ENCODE measurements around a stretch of chr3.

GRCh38 chr3:66505263-66505882 is 4.6 kb upstream of the LRIG1 start:
- PRO-cap, result no peak

DNA sequence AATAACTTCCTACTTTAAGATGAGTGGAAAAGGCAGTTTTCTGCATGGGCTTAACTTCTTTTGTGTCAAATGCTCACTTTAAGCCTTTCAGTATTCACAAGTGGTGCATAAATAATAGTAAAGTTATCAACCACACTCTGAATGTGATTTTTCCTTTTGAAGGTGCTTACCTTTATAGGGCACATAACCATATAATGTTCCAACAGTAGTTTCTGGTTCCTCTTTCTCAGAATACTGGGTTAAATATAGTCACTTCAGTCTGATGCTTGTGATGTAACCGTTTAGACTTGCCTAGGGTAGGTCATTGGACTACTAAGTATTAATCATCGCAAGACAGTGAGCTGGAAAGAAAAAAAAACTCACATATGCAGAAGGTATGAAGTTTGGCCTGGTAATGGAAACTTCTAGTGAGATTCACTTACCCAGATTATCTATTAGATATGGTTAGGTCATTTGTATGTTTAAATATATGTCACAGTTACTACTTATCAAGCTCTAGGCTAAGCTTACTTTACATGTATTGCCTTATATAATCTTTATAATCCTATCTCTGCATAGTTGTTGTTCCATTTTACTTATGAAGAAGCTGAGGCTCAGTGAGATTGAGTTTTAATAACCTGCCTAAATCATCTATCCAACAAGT is 2.0 kb downstream of the KBTBD8 start:
- PRO-cap, result no peak

GRCh38 chr3:67475964-67476658 is 178.3 kb downstream of the SUCLG2 start:
- PRO-cap, result no peak

- PRO-cap, result no peak
These were observed 77.5 kb downstream of the TAFA1 start for GRCh38 chr3:68081575-68082008.

- PRO-cap, result no peak
These were observed 1.0 kb downstream of the EOGT start for GRCh38 chr3:69012453-69012838.

DNA sequence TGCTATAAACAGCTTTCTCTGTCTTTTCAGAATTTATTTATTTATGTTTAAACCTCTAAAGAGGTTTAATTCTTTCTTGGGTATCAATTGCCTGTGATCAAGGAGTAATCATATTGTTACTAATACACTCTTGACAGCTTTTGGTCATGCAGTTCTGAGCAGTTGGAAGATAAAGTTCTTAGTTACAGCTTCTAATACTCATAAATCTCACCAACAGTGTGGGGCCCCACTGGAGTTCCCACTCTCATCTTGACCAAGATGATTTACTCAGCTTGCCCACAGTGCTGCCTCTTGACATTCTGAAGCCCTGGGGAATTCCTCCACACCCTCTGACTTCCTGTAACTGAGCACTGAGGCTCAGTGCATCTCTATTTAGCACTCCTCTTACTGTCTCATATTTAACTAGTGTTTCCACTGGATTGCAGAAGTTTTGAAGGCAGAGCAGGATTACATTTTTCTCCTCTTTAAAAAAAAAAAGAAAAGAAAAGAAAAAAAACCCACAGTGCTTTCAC is 2.0 kb upstream of the ARL6IP5 start:
- PRO-cap, result unidirectional peak, minus-strand start at position 259 of the sequence; unidirectional peak, minus-strand start at position 339 of the sequence

DNA sequence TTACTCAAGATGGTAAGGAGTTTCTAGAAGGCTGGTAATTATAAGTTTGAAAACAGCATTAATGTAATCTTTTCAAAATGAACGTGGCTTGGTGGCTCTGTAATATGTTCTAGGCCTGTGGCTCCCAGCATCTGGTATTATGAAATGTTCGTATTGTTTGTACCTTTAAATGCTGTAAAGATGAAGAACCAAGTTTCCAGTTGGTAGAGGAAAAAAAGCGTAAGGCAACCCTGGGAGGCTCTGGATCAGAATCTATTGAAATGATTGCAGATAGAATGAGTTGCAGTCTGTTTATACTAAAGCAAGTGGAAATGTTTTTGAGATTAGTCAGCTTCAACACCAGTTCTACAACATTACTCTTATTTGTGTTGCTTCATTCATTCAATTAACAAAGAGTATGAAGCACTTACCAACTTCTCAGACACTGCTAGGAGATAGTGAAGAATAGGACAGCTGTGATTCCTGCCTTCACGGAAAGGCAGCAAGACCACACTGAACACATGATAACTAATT is 5.3 kb downstream of the ARL6IP5 start:
- PRO-cap, result no peak

- PRO-cap, result no peak
These were observed 114.5 kb upstream of the LMOD3 start for GRCh38 chr3:69236685-69237490.

DNA sequence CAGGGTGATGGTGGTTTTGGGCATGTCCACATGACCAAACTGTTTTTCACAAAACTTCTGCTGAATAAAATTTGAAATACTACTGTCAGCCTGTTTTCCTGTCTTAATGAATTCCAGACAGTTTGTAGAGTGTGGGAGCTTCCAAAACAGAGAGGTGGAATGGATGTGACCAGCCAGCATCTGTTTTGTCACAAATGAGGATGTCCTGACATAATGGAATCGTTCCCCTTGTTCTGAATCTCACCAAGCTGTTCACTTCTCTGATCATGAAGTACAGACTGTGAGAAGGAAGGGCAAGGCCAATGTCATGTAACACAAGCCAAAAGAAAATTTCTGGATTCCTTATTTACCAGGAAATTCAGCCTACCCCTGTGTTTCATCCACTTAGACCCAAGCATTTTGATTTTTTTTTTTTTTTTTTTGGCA is 11.9 kb downstream of the MITF start:
- PRO-cap, result no peak

GRCh38 chr3:69791002-69791460 is 51.8 kb downstream of the MITF start:
- PRO-cap, result no peak

DNA sequence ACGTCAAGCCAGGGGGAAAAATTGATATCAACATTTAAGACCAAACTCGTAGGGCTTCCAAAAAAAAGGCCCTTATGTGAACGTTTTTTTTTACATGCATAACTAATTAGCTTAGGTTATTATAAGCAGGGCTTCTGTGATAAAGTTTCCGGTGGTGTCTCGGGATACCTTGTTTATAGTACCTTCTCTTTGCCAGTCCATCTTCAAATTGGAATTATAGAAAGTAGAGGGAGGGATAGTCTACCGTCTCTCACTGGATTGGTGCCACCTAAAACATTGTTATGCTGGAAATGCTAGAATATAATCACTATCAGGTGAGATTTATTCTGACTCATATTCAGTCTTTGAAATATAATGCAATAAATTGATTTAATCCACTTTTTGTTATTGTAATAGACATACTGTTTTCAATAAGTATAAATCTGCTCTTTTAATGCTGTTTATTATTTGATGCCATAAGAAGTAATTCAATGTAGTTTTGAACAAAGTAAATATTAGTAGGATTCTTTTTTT is 197.2 kb downstream of the MITF start:
- PRO-cap, result no peak

- PRO-cap, result no peak
These were observed 390.9 kb upstream of the MDFIC2 start for GRCh38 chr3:70703198-70703889.

DNA sequence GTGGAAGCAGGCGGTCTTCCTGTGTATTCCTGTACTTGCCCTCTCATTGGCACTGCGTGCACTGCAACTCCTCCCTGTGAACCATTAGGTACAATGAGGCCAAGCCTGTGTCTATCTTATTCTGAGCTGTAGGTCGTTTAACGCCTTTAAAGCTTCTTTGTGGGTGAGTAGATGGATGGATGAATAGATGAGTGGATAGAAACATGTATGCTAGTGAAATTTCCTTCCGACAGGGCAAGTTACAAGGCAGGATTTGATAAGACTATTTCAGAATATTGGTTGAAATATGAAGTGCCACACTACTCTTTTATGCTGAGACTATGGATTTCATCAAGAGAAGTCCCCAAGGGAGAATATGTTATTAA is 633.4 kb downstream of the FOXP1 start:
- PRO-cap, result no peak

- PRO-cap, result no peak
These were observed 605.7 kb downstream of the FOXP1 start for GRCh38 chr3:70977747-70978292.

DNA sequence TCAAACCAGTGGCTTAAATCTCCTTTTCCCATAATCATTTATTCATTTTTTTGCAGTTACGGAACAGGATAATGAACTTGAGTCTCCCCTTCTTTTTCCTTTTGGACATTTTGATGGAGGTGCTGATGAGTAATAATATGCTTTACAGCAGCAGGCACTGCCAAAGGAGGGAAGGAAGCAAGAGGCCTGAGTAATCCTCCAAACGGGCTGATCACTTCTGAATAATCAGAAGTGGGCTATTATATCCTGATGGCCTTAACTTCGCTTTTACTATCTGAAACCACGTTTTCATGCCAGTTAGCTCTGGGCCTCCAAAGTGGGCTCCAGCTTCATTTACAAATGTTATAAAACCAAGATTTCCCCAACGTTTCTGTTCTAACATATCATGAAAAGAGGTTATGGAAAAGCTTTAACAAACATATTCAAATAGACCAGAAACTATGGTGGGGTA is 527.1 kb downstream of the FOXP1 start:
- PRO-cap, result no peak

- PRO-cap, result no peak
These were observed 521.3 kb downstream of the FOXP1 start for GRCh38 chr3:71062092-71062814.

DNA sequence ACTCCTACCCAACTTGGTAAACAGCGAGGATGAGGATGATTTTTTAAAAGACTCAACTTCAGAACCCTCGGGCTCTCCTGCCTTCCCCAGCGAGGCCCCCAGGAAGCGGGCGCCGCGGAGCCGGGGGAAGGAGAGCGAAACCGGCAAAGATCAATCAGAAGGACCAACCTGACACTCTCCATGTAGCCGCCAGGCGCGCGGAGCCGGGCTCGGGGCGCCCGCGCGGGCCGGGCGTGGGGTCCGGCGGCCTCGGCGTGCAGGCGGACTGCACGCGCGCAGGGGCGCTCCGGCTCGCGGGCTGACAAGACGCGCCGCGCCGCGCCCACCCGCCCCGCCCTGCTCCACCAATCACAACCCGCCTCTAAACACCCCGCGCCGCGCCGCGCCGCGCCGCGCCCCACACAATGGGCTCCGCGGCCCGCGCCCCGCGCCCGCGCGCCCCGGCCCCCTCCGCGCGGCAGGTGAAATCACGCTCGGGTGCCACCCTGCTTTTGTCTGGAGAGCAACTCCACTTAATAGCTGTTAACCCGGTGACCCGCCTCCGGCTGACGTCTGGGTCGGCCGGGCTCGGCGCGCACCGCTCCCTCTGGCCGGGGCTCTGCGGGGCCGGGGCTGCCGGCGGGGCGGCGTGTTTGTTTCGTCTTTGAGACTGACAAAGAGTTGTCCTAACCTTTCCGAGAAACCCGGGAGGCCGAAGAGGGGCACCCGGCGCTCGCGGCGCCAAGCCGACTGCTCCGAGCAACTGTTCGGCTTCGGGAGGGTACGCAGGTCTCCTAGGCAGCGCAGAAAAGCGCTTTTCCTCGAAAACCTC is 518.7 kb downstream of the FOXP1 start:
- PRO-cap, result no peak

- PRO-cap, result no peak
These were observed 480.7 kb downstream of the FOXP1 start for GRCh38 chr3:71102611-71103532.

GRCh38 chr3:71131435-71132537 is 451.7 kb downstream of the FOXP1 start:
- PRO-cap, result no peak

- PRO-cap, result no peak
These were observed 415.2 kb downstream of the FOXP1 start for GRCh38 chr3:71168222-71168851.